ENCODE data around the gene CTXND2.

- PRO-cap, result no peak
These were observed 4.3 kb downstream of the ANP32E start for GRCh38 chr1:150231690-150231923.

DNA sequence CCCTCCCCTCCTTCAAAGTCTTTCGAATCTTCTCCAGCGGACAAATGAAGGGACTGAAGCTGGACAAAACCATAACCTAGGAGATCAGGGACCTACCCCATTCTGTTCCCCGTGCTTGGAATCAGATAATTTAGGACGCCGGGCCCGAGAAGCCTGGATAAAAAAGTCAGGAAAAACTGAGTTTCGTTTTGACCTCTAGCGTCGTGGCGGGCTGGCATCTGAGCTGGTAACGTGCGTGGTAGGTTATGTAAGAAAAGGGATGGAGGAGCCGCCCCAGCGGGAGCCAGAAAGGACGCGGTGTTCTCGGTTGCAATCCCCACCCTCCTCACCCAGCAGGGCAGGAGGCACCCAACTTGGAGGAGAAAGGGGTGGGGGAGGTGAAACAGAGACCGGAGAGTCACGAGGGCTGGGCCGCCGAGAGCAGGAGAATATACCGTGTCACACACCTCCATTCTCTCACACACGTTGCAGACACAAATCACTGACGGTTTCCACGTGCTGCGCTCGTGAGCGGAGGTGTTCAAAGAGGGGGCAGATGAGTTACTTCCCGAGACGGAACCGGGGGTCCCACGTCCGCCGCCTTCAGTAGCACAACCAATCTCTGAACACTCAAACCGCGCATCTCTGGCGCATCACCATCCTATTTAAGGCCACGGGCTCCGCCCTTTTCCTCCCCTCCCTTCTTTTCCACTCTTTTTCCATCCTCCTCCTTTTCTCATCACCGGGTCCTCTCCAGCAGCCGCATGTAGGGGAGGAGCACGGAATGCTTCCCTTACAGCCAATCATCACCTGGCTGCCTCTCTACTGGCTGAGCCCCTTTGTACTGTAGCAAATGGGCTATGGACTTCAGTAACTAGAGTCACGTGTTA is 555 bp upstream of the CIART start:
- PRO-cap, result no peak

DNA sequence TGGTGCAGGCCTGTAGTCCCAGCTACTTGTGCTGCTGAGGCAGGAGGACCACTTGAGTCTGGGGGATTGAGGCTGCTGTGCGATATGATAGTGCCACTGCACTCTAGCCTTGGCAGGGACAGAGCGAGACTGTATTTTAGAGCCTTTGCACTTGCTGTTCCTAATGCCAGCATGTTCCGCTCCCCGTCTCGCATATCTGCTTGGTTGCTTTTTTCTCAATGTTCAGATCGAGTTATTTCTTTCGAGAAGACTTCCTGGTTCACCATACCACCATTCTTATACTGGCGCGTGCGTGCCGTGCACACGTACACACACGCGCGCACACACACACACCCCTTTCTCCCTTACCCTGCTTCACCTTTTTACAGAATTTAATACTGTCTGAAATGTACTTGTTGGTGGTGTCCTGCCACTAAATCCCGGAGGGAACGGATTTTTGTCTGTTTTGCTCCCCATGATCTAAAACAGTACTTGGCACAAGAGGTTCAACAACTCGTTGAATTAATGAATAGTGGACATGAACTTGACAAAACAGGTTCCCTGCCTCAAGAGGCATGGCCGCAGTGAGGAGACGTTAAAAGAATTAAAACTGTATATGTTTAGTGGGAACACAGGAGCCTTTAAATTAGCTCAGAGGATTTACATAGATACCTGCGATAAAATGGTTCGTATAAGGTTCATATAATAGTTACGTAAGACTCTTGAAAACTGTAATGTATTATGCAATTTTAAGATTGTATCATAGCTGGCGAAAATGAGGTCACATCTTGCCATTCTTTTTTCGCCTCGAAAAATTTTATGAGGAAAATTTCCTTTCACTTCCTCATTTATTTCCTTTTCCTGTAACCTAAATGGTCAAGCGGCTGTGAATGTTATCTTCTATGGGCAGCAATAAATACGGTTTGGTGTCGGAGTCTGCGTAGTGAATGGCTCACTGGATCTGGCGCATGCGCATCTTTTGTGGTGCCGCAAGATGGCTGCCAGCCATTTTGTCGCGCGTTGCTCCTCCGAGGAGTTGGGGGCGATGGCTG is 897 bp upstream of the RPRD2 start:
- PRO-cap, result no peak

DNA sequence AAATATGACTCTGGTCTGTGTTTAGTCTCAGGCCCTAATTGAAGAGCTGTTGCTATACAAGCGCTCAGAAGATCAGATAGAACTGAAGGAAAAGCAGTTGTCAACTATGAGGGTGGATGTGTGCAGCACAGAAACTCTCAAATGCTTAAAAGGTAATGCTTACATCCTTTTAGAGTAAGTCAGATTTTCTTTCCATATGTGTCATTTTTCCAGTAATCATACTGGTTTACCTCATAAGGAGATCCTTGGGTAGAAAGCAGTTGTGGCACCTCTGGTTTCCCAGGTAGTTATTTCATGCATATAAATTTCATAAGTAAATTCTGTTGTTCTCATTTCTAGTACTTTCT is 43.0 kb upstream of the TARS2 start:
- PRO-cap, result no peak

- PRO-cap, result no peak
These were observed 10.8 kb downstream of the MCL1 start for GRCh38 chr1:150568634-150568887.

DNA sequence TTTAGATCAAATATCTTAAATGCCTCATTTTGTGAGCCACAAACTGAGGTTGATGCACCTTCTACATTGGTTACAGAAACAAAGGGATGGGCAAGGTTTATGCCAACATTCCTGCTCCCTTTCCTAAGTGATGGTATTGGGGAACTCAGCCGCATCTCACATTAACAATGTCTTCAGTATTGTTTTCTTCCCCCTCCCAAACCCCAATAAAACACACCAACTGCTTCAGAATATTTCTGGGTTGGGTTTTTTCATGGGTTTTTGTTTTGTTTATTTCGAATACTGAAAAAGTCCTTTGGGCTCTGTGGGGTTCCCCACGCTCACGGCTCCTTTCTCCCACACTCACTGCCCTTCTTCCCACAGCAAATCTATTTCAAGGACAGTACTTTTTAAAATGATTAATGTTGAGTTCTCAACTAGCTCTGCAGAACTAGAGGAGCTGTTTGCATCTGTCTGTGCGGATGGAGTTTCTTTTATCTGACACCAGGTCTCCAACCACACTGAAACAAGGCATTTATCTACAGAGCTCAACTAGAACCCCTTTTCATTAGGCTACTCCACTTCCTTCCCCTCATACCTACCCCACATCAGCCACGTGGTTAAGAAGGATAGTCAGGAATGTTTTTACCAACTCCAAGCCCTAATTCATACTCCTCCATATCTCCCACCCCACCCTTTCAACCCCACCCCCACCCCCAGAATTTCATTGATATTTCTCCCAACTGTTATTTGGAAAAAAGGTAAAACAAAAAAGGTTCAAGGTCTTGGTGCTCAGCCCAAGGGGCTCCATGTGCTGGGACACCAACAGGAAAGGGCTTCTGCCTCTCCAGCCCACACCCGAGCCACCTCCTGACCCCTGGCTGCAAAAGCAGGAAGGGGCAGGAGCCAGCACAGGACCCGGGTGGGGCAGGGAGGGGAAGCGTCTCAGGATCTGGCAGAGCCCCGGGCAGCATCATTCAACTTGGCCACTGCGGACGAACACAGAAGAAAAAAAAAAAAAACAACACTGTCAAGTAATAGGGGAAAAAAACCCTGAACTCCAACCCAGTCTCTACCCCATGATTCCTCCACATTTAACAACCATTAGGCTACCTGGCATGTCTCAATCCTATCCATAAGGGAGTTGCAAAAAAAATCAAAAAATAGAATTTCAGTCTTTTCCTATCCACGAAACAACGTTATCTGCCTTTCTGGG is 7.1 kb downstream of the ENSA start:
- PRO-cap, result no peak

DNA sequence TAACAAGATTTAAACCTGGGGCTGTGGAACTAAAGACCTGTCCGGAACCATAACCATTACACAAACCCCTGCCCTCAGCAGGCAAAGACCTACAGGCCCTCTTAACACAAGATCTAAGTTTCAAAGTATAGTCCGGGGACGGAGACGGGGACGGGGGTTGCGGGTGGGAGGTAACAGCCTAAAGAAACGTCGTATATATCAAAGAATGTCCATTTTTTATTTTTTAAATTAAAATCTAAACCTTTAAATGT is 635 bp downstream of the ARNT start:
- PRO-cap, result no peak

DNA sequence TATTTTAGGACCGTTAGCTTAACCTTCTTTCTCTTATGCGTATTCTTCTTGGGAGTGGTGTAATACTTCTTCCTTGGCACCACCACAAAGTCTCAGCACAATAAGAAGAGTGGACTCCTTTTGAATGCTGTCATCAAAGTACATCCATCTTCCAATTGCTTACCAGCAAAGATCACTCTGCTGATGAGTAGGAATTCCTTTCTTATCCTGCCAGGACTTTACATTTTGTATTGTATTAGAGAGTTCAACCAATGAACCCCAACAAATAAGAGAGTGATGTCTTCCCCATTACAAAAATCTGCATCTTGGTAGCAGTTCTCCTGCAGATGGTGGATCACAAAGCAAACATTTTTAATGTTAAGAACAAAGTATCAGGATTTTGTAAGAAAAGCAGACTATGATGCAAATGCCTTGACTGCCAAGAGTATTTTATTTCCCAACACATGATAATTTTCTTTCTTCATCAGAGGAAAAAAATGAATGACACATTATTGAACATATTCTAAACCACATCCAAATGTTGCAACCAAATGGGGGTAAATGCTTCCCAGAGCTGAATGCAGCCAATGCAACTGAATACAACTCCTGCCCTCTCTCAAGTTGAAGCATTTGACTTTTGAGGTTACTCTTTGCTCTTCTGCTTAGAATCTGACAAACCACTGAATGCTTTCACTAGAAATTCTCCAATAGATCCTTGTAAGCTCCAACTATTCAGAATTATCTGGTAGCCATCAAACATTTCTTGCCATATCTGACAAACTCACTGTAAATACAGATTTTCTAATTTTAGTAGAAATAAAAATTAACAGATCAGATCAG is 5.2 kb upstream of the ARNT start:
- PRO-cap, result no peak

GRCh38 chr1:150887001-150887312 is at the start of gene CTXND2:
CTXND2 (plus strand) TSS chr1:150887136.
- PRO-cap, result no peak

- PRO-cap, result no peak
These were observed 3.6 kb downstream of the SETDB1 start for GRCh38 chr1:150929640-150930342.

DNA sequence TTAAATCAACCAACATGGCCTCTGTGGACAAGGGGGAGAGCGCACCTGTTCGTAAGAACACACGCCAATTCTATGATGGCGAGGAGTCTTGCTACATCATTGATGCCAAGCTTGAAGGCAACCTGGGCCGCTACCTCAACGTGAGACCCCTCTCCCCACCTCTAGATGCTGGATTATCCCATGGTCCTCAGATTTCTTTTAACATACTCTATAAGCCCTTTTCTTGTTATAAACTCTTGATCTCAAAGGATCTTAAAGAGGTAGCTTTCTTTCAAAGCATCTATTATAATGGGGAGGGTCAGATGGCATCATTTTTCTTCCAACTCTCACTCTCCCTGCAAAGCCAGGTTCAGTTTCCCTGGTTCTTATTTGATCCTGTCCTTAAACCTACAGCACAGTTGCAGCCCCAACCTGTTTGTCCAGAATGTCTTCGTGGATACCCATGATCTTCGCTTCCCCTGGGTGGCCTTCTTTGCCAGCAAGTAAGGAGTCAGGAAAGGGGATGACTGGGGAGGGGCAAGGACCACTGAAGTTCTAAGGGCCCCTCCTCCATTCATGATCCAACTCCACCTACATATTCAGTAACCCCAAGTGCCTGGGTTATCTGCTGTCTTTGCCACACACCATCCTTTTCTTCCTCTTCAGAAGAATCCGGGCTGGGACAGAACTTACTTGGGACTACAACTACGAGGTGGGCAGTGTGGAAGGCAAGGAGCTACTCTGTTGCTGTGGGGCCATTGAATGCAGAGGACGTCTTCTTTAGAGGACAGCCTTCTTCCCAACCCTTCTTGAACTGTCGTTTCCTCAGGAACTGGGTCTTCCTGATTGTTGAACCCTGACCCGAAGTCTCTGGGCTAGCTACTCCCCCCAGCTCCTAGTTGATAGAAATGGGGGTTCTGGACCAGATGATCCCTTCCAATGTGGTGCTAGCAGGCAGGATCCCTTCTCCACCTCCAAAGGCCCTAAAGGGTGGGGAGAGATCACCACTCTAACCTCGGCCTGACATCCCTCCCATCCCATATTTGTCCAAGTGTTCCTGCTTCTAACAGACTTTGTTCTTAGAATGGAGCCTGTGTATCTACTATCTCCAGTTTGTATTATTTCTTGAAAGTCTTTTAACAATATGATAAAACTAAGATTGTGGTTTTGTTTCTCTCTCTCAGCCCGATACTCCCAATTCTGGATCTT is 10.6 kb downstream of the CERS2 start:
- PRO-cap, result no peak

DNA sequence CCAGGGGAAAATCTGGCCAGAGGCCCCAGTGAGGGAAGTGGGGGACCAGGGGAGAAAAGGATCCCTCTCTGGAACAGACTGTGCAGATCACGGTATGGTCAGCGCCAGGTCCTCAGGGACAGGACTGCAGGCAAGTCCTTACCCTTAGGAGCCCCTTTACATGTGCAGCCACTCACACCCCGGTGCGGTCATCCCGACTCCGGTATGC is 1.3 kb downstream of the CERS2 start:
- PRO-cap, result no peak

DNA sequence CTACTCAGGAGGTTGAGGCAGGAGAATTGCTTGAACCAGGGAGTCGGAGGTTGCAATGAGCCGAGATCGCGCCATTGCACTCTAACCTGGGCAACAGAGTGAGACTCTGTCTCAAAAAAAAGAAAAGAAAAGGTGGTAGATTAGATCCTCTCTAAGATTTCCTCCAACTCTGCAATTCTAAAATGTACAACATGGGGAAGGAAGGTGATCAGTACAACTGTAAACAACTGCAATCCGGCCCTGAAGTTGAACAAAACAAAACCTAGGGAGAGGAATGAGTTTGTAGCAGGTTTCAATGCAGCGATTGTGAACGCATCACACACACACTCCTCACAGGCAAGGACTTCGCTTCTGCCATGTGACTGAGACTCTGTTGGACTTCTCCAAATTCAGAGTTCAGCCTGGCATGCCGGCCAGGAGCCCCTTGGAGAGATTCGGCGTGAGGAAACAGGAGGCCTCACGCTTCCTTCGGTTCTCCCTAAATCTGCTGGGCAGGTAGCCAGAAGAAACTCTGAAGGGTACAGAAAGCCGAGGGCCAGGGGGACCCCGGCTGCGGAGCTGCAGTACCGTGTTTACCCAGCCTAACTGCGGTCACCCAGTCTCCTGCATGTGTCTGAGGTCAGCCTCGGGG is 3.1 kb upstream of the ANXA9 start:
- PRO-cap, result no peak

GRCh38 chr1:150981143-150981632 is 904 bp upstream of the ANXA9 start:
- PRO-cap, result no peak

DNA sequence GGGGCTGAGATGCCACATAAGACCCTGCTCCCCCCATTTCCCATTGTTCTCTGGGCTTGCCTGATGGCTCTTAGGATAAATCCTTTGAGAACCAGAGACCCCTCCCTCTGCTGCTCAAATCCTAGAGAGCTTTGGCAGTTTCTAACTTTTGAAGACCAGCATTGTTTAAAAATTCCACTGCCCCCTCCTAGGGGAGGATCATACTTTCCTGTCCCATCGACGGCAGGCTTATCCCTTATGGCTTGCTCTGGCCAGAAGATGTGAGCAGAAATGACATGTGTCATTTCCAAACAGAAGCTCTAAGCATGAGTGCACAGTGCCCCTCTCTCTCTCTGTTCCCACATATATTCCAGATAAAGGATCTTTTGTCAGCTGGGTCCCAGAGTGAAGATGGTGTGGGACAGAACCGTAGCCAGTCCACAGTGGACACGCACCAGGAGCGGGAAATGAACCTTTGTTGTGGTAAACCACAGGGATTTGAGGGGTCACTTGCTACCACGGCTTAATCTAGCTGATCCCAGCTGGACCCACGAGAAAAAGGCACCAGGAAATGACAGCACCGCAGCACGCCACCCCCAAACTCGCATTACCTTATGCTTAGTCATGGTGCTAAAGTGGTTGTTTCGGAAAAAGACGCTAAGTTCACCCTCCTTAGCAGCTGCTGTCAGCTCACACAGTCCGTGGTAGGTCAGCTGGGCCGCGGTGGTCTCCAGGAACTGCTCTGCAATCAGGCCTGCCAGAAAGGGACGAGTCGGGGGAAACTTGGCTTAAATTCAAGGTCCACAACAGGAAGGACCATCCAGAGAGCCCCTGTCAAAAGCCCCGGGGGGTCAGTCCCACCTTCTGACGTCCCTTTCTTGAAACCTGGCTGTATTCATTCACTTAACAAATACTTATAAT is 7.7 kb downstream of the MINDY1 start:
- PRO-cap, result no peak

GRCh38 chr1:151062699-151063261 is 2.6 kb downstream of the MLLT11 start:
- PRO-cap, result no peak

DNA sequence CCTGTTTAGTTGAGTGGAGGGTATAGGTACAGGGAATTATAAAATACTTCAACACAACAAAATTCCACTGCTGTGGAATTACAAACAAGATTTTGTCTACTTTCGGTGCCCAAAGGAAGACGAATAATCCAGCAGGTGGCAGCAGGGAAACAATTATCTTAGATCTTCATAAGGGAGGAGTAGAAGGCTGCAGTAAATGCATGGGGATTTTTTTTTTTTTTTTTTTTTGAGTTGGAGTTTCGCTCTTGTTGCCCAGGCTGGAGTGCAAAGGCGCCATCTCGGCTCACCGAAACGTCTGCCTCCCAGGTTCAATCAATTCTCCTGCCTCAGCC is 2.0 kb upstream of the PIP5K1A start:
- PRO-cap, result no peak

GRCh38 chr1:151237788-151238121 is 16.8 kb upstream of the PSMD4 start:
- PRO-cap, result no peak

- PRO-cap, result no peak
These were observed 857 bp downstream of the PSMD4 start for GRCh38 chr1:151255290-151255892.

- PRO-cap, result no peak
These were observed 1.9 kb downstream of the ZNF687 start for GRCh38 chr1:151283936-151284489.

Measured in neutrophil (primary cell).